ENCODE measurements around a stretch of chr6.

DNA sequence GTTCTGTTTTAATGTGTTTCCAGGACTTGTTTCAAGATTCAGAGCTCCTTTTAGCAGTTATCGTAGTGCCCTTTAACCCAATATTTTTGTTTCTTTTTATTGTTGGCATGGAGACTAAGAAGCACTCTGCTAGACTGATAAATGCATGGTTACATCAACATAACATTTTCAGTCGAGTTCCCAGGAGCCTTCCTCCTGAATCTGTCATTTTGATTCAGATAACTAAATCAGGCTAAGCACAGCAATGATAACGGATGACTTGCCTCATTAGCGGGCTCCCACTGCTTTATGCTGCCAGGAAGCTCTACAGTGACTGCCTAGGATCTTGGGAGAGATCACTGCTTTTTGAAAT lies 772.8 kb upstream of the GJE1 start:
- PRO-cap, result no peak
- RRBS, result no CpG with 5 or more reads among the region's 4 CpGs

GRCh38 chr6:141483455-141484061 lies 649.2 kb upstream of the GJE1 start:
- PRO-cap, result no peak
- RRBS, result no CpG with 5 or more reads among the region's 5 CpGs

DNA sequence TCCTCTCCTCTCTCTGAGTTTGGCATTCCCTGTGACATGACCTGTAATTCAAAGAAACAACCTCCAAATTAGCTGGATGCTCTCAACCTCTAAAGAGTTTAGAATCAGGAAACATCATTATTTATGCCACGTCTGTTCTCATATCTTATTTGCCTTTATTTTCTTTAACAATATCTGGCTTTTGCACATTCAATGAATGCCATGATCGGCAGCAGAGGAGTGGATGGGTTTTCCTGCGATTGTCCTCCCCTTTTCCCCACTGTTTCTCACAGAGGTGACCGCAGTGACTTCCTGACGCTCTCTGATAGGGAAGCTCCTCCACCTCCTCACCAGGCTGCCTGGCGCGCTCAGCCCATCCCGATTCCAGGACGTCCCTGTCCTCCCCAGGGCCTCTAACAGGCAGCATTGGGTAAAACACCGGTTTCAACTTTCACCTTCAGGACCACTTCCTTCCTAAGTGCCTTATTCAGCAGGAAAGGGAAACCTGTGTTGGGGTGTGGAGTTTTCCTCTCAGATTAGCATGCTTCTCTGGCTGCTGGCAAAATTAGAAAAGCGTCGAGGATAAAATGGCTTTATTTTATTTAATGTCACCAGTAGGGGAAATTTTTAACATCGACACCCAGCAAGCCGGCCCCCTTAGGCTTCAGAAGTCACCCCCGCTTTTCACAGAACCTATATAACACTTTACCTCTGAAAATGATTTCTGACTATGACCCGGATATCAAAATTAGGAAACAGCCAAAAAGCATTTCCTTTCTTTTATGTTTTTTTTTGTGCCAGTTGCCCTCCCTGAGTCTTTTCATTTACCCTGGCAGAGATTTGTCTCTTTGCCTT lies 570.5 kb upstream of the GJE1 start:
- PRO-cap, result no peak
- RRBS, result no CpG with 5 or more reads among the region's 16 CpGs

GRCh38 chr6:142218630-142219668 lies 71.9 kb downstream of the VTA1 start:
- PRO-cap, result no peak
- RRBS, result no CpG with 5 or more reads among the region's 4 CpGs

GRCh38 chr6:142769488-142770403 lies 175.2 kb downstream of the HIVEP2 start:
- PRO-cap, result no peak
- RRBS, result no CpG with 5 or more reads among the region's 21 CpGs

DNA sequence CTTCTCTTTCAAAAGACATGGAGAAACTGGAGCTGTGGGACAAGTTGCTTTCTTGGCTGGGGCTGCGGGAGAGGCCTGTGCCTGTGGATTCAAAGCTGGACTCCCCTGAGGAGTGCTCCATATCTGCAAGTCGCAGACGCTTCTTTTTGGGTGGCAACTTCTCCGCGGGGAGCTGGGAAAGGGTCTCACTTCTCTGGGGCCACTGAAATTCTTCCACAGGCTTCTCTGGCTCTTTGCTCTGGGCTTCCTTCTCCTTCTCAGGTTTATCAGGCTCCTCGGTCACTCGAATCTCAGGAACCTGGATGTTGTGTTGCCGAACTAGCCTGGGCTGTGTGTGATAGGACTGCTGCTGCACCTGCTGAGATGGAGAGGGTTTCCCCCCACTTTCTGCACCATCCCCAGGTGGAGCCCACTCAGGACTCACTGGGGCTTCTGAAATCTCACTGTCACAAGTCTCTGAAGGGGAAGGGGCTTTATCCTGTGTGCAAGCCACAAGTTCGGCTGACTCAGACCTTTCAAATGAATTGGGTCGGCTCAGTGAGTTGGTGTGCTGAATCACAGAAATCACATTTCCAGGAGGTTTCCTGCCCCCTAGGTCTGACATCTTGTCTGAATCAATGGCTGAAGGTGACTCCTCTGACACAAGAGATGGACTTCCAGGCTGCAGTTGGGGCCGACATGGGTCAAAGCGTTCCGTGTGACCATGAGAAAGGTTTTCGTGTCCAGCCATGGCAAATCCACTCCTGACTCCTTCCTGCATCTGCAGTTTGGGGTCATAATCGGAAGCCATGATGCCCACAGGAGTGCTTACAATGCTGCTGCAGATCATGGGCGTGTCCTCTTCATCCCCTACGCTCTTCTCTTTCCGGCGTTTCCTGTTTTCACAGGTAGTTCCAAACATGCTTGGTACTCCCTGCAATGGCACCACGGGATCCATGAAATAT lies 172.9 kb downstream of the HIVEP2 start:
- PRO-cap, result no peak
- RRBS, result no CpG with 5 or more reads among the region's 20 CpGs

DNA sequence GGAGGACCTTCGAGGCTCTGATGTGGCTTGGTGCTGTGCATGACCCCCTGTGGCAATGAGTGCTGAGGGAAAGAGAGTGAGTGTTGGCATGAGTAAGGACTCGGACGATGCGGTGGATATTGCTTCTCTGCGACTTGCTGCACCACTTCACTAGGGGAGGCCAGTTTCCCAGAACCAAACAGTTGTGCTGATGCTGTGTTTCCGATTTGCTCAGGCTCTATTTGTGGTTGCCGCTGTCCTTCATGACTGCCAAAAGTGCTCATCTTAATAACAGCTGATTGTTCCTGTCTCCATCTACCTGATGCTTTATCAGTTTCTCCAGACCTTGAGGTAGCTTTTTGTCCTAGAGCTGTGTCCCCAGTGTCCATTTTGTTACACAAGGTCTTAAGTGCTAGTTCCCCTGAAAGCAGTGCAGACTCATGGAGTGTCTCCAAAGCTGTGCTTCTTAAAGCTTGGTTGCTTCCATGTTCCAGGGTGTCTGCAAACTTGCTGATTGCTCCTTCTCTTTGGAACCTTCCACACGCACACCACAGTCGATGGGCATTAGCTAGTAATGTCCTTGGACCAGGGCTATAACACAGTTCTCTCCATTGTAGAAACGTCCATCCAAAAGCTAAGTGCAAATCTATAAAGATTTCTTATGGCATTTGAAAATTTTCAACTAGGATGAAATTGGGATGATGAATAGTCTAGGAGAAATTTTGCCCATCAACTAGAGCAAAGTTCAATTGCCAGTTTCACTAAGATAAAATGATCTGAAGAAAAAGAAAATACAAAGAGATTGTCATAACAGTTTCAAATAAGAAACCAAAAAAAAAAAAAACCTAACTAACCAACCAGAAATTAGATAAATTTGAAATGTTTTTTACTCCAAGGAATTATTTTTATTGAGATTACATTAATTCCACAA lies 170.3 kb downstream of the HIVEP2 start:
- PRO-cap, result no peak
- RRBS, result no CpG with 5 or more reads among the region's 10 CpGs

GRCh38 chr6:142867397-142867791 lies 77.6 kb downstream of the HIVEP2 start:
- PRO-cap, result no peak
- RRBS, result no CpG with 5 or more reads among the region's 3 CpGs

DNA sequence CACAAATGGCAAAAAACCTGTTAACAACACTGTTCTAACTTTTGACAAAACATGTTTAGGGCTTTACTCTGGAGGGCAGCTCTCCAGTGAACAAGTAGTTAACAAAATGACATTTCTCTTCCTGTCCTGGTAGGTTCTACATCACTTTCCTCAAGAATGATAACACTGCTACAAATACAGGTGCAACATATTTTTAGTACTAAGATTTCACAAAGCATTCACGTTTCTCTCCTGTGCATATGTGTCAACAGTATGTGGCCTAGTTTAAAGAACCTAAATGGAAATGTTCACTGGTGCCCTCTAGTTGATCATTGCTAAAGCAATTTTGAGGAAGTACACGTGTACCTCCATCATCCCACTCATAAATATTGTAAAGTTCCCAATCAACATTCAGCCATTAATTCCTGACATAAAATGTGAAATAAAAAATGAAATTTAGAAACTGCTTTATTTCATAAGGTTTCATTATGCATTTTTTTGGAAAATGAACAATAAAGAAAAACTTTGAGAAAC lies 58.2 kb downstream of the HIVEP2 start:
- PRO-cap, result no peak
- RRBS, result no CpG with 5 or more reads among the region's 2 CpGs

GRCh38 chr6:142912978-142913469 lies 32.0 kb downstream of the HIVEP2 start:
- PRO-cap, result no peak
- RRBS, result no CpG with 5 or more reads among the region's 5 CpGs

- PRO-cap, result no peak
- RRBS, result no CpG with 5 or more reads among the region's 21 CpGs
Observed at GRCh38 chr6:142935710-142936738, 9.0 kb downstream of the HIVEP2 start.

DNA sequence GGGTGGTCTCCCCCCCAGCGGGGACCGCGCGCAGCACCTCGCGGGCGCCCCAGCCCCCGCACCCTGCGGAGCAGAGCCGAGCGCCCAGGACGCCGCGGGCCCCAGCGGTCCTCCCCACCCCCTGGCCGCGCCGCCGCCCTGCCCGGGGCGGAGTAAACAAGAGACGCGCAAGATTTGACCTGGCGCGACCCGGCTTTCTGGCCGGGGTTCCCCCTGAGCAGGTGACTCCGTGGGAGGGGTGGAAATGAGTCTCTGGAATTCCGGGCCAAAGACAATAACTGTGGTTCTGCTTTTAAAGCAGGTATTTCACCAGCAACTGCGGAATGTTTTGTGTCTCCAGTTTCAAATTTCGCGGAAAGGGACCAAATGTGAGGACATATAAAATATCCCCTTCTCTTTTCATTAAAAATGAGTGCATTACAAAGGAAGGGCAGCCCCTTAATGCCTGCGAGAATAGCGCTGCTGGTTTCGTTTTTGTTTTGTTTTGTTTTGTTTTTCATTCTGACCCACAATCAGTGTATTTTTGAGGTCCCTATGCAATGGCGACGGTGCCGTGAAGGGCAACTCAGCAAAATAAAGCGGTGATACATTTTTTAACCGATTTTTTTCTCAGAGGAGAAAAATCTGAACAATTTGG lies 2.6 kb upstream of the HIVEP2 start:
- PRO-cap, result unidirectional peak, minus-strand start at position 65 of the sequence; unidirectional peak, minus-strand start at position 96 of the sequence
- RRBS, result 5% methylated on average over 10 of the region's 40 CpGs

DNA sequence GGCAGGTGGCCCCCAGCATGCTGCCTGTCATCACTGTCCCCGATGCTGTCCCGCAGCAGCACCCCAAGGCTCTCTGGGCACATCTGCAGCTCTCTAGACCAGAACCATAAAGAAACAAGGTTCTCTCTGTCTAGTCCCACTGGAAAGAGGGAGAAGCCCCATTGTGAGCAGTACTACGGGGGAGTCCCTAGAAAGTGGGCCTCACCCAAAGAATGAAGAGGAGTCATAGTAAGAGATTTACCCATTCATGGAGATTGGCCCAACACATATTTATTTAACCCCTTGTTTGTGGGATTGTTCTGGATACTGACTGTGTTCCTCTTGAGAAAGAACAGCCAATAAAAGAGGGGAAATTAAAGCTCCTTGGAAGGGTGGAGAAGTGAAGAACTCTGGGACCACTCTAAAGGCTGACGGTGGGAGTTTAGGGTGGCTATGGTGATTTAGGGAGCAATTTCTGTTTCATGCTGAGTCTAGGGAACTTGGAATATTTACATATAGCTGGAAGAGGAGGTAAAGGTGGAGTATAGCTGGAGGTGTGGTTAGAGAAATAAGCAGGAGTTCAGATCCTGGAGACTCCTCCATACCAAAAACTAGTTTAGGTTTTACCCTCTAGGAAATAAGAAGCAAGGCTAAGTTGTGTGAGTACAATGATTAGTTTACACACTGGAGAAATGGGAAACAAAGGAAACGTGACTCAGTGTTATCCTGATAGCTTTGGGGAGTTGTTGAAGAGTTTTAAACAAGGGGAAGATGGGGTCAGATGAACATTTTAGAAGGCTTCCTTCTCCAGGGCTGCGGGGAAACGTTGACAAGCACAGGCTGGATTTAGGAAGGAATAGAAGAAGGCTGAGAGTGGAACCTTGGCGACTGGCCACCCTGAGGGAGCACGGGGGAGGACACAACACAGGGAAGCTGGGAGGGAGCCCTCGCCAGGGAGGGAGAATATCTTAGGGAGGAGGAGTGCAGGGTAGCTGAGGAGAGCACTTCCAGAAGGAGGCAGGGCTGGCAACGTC lies 134.4 kb downstream of the AIG1 start:
- PRO-cap, result no peak
- RRBS, result no CpG with 5 or more reads among the region's 11 CpGs

- PRO-cap, result no peak
Observed at GRCh38 chr6:143432826-143433072, 17.7 kb downstream of the ADAT2 start.

GRCh38 chr6:143456577-143456900 lies 5.9 kb downstream of the PEX3 start:
- PRO-cap, result no peak
- RRBS, result no CpG with 5 or more reads among the region's 3 CpGs

- PRO-cap, result no peak
- RRBS, result no CpG with 5 or more reads among the region's 3 CpGs
Observed at GRCh38 chr6:143532679-143532968, 21.1 kb upstream of the FUCA2 start.

DNA sequence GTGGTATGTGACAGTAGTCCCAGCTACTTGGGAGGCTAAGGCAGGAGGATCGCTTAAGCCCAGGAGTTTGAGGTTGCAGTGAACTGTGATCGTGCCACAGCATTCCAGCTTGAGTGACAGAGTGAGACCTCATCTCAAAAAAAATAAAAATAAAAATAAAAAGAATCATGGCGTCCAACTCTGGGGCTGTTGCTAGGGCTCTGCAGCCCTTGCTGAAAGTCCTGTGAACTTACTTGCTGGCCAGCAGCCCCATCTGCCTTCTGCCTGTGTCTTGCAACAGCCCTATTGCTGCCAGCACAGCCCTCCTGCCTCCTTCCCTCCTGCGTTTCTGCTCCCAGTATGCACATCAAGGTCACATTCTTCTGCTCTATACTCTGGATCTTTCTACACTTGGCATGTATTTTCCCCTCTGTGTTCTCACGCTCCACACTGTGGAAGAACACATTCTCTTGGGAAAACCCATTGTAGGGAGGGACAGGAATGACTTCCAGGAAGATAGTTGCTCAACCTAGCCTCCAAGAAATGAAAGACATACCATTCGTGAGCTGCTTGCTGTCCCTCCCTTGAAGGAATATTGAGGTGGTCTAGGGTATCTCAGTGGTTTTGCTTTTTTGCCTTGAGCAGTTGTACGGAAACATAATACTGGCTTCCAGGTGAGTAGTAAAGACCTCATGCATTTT lies 80.9 kb upstream of the PHACTR2 start:
- PRO-cap, result no peak
- RRBS, result no CpG with 5 or more reads among the region's 7 CpGs

DNA sequence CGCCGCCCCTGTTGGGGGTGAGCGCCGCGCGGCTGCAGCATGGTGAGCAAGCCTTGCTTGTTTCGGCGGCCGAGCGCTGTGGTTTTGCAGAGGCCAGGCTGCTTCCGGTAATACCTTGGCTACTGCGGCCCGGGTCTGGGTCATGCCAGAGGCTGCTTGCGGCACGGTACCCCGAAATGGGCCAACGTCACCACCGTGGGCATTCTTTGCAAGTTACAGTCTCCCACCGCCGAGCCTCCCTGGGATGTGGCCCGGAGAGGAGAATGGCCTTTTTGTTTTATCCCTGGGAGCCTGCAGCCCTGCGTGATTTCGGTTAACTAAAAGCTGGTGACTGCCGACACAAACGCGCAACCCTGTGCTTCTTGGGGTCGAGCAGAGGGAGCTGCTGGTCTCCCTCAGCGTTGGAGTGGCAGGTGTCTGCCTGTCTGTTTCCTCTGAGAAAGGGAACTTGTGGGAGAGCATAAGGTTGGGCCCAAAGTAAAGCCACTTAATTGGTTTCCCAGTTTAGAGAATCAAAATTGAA lies 362 bp downstream of the LTV1 start:
- PRO-cap, result no peak
- RRBS, result 5% methylated on average over 10 of the region's 28 CpGs

DNA sequence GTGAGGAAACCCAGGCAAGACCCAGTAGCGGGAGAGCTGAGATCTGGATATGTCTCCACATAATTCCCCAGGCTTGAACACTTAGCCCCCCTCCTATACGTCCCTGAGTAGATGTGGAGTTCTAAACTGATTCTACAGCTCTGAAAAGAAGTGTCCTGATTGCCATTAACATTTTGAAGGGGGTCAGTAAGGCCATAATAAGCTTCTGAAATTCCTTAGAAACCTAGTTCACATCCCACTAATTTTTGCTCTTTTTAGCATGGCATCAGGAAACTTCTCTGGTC lies 20.7 kb downstream of the STX11 start:
- PRO-cap, result no peak
- RRBS, result no CpG with 5 or more reads among the region's 2 CpGs

GRCh38 chr6:144180665-144180891 lies 30.3 kb downstream of the STX11 start:
- PRO-cap, result no peak